ENCODE data around the gene RAB18.

- PRO-cap, 7 experiments: peak in 2 of 7 experiments; most common plus-strand start chr10:24416468 (in 1); most common minus-strand start chr10:24416402 (in 1)
- RAMPAGE, long total RNA, 2 experiments: no peak in any of the 2 experiments
Measured at GRCh38 chr10:24416222-24416644, 207.3 kb downstream of the KIAA1217 start.

DNA sequence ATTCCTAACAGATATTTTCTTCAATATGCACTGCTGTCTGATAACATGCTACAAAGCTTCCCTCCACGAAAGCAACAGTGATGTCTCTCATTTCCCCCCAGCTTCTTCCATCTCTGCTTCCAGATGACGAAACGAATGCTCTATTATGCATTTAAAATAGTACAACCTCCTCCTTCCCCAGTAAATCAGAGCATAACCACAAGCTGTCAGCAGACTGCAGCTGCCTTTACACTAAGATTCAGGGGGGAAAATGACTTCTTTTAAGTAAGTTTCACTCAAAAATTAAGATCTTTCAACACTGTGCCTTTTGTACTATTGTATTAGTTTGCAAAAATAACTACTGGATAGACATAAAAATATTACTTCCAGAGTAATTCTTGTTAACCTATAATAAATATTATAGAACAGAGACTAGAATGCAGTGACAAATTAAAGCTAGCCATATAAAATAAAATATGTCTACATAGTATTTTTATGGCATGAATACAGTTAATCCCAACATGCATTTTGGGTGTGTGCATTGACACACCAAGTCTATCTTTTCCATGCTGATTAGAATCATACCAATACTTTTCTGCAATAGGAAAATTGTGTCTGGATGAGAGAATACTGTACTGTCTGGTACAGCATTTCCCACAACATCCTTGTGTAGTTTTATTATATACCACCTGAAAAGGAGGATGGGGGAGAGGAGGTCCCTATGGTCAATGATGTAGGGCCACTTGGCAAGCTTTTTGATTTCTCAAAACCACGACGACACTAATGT is 100.5 kb downstream of the ARHGAP21 start:
- PRO-cap, 7 experiments: no peak in any of the 7 experiments
- RAMPAGE, long total RNA, 2 experiments: no peak in any of the 2 experiments

- PRO-cap, 7 experiments: no peak in any of the 7 experiments
- RAMPAGE, long total RNA, 2 experiments: no peak in any of the 2 experiments
Measured at GRCh38 chr10:24643271-24644373, 80.1 kb downstream of the ARHGAP21 start.

DNA sequence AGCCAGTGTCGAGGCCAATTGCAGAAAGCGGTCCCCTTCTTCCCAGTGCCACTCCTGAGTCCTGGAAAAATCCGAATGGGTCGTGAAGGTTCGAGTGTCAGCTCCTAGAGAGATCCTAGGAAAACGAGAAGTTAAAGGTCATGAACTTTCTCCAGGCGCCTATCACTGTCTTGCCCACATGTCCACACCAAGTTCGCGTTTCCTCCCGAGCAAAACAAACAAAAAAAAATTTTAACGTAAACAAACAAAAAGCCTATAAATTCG is 1.6 kb downstream of the ARHGAP21 start:
- PRO-cap, 7 experiments: no peak in any of the 7 experiments
- RAMPAGE, long total RNA, 2 experiments: no peak in any of the 2 experiments

GRCh38 chr10:25080830-25081439 is 64.5 kb downstream of the THNSL1 start:
- PRO-cap, 7 experiments: no peak in any of the 7 experiments
- RAMPAGE, long total RNA, 2 experiments: no peak in any of the 2 experiments

DNA sequence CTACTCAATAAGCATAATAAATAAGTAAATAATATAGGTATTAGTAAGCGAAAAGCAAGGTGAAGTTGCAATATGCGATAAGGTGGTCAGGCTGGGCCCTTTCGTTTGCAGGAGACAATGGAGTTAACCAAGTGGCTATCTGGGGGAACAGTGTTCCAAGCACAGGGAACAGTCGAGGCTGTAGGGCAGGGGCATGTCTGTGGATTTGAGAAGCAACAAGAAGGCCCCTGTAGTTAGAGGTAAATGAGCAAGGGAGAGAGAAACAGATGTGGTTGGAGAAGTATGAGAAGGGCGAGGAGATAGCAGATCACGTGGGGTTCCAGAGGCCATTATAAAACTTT is 5.8 kb downstream of the APBB1IP start:
- PRO-cap, 7 experiments: no peak in any of the 7 experiments
- RAMPAGE, long total RNA, 2 experiments: no peak in any of the 2 experiments

DNA sequence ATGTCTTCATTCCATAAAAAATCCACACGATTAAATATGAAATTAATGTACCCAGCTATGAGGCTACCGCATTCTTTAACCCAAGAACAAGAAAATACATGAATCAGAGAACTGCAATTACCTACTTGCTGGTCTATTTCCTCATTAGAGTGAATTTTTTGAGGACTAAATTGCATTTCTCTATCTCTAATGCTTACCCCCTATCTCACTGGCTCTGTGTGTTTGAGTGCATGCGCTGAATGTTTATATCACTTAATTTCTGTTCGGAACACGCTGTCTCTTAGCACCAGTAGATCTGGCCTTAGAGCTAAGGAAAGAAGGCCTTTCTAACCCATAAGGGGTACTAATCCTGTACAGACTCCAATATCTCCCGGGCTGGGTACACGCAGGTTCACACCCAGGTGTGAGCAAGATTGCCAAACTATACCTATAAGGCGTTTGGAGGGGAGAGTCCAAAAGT is 874 bp upstream of the PDSS1 start:
- PRO-cap, 7 experiments: no peak in any of the 7 experiments
- RAMPAGE, long total RNA, 2 experiments: no peak in any of the 2 experiments

- PRO-cap, 7 experiments: no peak in any of the 7 experiments
- RAMPAGE, long total RNA, 2 experiments: no peak in any of the 2 experiments
Measured at GRCh38 chr10:26700768-26701207, 3.3 kb downstream of the PDSS1 start.

GRCh38 chr10:26706917-26707624 is 9.6 kb downstream of the PDSS1 start:
- PRO-cap, 7 experiments: no peak in any of the 7 experiments
- RAMPAGE, long total RNA, 2 experiments: no peak in any of the 2 experiments

- PRO-cap, 7 experiments: no peak in any of the 7 experiments
- RAMPAGE, long total RNA, 2 experiments: no peak in any of the 2 experiments
Measured at GRCh38 chr10:26733669-26734701, 36.5 kb downstream of the PDSS1 start.

DNA sequence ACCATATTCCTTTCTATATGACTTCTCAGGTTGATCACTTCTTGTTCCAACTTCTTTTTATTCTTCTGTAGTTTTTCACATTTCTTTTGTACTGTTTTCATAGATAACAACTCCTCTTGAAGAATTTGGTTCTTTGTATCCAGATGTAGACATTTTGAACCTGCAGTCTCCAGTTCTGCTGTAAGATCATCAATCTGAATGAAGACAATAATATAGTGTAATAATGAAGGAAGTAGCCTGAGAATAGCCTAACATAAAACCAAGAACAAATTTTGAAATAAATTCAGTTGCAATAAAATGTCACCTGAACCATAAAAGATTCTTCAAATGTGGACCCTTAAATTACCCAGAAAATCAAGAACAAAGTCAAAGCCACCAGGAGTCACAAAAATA is 82.7 kb downstream of the ANKRD26 start:
- PRO-cap, 7 experiments: no peak in any of the 7 experiments
- RAMPAGE, long total RNA, 2 experiments: no peak in any of the 2 experiments

GRCh38 chr10:27154186-27154274 is 154 bp downstream of the YME1L1 start:
- PRO-cap, 7 experiments: no peak in any of the 7 experiments
- RAMPAGE, long total RNA, 2 experiments: no peak in any of the 2 experiments

DNA sequence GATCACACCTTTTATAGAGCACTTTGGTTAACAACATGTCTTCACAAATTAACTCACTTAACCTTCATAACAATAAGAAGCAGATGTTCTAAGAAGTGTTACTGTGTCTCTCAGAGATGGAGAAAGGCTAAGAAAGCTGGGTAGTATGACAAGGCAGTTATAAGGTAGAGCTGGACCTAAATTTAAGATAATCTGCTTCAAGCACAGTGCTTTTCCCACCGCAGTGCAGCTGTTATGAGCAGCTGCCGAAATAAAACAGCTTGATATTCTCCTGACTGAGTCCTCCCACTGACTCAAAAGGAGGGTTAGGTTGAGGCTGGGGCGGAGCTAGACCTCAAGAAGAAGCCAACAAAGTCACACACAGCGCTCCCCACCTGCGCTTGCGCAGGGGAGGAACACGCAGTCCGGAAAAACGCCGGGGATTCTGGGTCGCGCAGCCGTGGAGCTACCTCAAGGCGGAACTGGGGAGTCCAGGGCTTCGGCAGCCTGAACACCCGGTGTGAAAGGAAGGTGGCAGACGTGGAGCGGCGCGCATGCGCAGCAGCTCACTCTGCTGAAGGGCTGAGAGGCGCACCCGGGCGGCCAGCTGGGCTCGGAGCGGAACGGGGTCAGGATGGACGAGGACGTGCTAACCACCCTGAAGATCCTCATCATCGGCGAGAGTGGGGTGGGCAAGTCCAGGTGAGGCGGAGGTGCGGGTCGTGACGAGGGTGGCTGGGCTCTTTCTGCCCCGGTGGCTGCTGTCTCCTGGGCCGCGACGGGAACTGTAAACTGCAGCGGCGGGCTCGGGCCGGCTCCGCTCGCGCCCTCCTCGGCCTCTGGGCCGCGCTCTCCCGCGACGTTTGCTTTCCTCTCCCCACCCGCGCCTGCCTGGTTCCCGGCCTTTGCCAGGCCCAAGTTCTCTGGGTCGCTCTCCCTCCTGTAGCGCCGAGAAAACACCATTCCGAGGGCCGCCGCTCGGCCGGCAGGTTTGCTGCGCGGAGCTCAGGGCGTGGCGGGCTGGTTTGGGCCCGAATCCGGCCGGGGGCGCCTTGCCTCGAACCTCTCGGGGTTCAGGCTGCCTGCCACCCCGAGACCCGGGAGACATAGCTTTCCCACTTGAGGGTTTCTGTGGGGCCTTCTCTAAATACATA is at the start of gene RAB18:
TSS of gene RAB18 (plus strand) at position 548 of the 1,133 bp plus-strand sequence.
- PRO-cap, 7 experiments: peak in 7 of 7 experiments; most common plus-strand start position 548 of the sequence (in 7); most common minus-strand start position 236 of the sequence (in 7)
- RAMPAGE, long total RNA, 2 experiments: start-site peak on the plus strand in 2 of 2 experiments, centred at positions 567 to 571 of the sequence, 1,073 to 2,099 reads per replicate

DNA sequence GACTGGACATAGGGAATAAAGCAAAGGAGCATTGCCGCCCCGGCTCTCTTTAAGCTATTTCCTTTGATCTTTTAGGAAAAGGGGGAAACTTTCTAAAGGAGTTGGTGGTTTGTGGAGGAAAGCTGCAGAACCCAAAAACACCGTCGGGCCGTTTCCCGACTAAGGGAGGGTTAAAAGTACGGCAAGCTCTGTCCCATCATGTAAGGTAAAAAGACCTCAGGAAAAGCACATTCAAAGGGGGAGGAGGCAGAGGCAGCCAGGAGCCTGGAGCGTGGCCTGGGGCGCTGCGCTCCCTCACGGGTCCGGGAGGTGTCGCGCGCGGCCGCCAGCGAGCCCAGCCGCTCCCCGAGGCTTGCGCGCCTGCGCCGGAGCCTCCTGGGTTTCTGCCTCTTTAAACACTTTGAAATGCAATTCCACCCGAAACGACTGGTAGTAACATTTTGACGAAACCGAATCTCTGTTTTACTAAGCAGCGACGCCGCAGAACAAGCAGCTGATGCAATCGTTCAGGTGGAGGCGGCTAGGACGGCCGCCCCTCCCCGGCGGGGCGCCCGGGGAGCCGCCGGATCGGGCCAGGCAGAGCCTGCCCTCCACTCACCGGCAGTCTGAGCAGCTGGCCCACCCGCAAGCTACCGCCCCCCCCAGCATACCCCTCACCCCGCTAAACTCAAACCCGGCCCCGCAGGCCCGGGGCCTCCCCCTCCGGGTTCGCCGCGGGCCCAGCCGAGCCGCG is 3.5 kb downstream of the MKX start:
- PRO-cap, 7 experiments: peak in 7 of 7 experiments; most common plus-strand start position 501 of the sequence (in 6); most common minus-strand start position 367 of the sequence (in 2)
- RAMPAGE, long total RNA, 2 experiments: no peak in any of the 2 experiments

GRCh38 chr10:27820173-27820756 is 74.6 kb upstream of the MKX start:
- PRO-cap, 7 experiments: peak in 7 of 7 experiments; most common plus-strand start chr10:27820486 (in 6); most common minus-strand start chr10:27820337 (in 7)
- RAMPAGE, long total RNA, 2 experiments: start-site peak on the minus strand in 1 of 2 experiments, at chr10:27820333-27820337 at its widest, 42 reads per replicate

- PRO-cap, 7 experiments: peak in 5 of 7 experiments; most common plus-strand start chr10:28172018 (in 1); most common minus-strand start chr10:28171989 (in 3)
- RAMPAGE, long total RNA, 2 experiments: no peak in any of the 2 experiments
Measured at GRCh38 chr10:28171511-28172313, 131.2 kb downstream of the MPP7 start.

- PRO-cap, 7 experiments: no peak in any of the 7 experiments
- RAMPAGE, long total RNA, 2 experiments: no peak in any of the 2 experiments
Measured at GRCh38 chr10:28378999-28379198, 76.0 kb upstream of the MPP7 start.

DNA sequence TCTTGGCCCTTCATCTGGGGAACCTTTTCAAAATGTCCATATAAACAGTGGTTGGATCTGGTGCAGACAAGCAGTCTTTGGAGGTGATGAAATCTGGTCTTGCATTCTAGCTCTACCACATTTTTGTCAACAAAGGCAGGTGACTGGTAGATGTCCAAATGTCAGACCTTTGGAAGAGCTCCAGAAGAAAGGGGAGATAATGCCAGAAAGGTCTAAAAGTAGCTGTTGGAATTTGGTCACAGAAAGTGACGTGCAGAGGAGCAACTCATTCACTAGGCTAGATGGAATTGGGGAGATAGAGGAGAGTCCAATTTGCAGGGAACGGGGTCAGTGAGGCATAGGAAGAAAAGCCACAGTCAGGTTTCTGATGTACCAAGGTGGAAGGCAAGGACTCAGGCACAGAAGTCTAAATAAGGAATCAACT is 36.4 kb upstream of the WAC start:
- PRO-cap, 7 experiments: no peak in any of the 7 experiments
- RAMPAGE, long total RNA, 2 experiments: no peak in any of the 2 experiments

DNA sequence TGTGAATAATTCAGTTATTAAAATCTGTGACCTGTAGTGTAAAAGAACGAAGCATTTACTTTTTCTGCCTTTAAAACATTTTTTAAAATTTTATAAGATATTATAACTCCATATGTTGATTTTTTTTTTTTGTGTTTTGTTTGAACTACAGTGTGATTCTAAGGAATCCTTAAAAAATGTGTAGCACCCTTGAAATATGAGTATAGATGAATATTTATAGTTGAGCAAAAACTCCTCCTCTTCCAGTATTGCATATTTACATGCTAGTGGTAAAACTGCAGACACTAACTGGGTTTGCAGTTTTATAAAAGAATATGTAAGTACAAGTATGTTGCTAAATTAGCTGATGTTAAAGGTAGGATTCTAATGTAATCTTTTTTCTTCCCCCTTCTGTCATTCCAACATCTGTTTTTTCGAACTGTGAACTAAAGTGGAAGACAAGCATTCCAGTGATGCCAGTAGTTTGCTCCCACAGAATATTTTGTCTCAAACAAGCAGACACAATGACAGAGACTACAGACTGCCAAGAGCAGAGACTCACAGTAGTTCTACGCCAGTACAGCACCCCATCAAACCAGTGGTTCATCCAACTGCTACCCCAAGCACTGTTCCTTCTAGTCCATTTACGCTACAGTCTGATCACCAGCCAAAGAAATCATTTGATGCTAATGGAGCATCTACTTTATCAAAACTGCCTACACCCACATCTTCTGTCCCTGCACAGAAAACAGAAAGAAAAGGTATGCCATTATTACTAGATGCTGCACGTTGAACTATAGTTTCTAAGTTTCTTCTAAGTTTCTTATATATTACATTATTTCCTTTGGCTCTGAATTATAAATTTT is 62.6 kb downstream of the WAC start:
- PRO-cap, 7 experiments: no peak in any of the 7 experiments
- RAMPAGE, long total RNA, 2 experiments: no peak in any of the 2 experiments

- PRO-cap, 7 experiments: no peak in any of the 7 experiments
- RAMPAGE, long total RNA, 2 experiments: no peak in any of the 2 experiments
Measured at GRCh38 chr10:28623074-28623940, 54.0 kb upstream of the BAMBI start.